Measurements from ENCODE around the gene SNX4.

GRCh38 chr3:124876357-124876934 is 10.7 kb downstream of the ITGB5 start:
- PRO-cap = no peak

DNA sequence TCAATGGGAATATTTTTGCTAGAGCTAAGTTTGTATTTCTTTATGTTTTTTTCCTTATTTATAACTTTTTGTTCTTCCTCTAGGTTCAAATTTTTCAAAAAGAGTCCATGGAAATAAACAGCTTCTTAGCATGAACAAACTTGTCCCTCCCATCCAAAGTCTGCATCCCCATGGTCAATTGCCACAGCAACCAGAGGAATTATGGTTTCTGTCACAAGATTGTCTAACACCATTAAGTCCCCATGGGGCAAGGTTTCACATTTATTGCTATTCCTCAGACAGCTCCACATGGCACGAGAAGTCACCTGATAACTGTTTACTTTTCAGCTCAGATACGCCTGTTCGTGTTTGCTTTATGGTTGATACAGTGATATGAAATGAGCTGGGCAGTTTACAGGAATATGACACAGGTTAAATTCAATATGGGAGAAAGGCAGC is 37.9 kb upstream of the MUC13 start:
- PRO-cap = bidirectional peak, plus-strand start at position 362 of the sequence, minus-strand start at position 162 of the sequence

GRCh38 chr3:125012832-125014085 is 42.5 kb downstream of the HEG1 start:
- PRO-cap = no peak

- PRO-cap = unidirectional peak, plus-strand start at chr3:125054733; unidirectional peak, plus-strand start at chr3:125054774; unidirectional peak, plus-strand start at chr3:125054977
These were observed 1.2 kb downstream of the HEG1 start for GRCh38 chr3:125054455-125055215.

- PRO-cap = no peak
These were observed 39.6 kb upstream of the HEG1 start for GRCh38 chr3:125095123-125096087.

DNA sequence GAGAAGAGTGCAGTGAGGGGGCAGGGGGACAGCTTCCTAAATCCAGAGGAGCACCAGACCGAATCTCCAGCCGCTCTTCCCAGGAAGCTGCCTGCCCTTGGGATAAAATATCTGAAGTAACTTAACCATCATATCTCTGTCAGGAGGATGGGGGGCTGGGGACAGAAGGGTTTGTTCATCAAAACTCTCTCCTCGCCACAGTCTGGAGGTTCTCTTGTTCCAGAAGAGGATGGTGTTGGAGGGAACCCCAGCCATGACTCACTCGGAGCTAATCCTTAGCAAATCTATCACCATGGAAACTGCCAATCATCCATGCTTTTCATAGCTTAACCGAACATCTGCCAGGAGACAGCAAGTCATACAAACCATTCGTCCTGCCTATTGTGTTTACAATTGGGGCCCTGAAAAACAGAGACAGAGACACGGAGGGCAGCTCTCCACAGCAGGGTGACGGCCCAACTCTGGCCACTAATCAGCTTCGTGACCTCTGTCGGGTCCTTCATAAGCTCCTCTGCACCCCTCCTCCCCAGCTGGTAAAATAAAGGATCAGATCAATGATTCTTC is 73.7 kb upstream of the HEG1 start:
- PRO-cap = no peak

GRCh38 chr3:125141413-125142186 is 70.9 kb downstream of the SLC12A8 start:
- PRO-cap = bidirectional peak, plus-strand start at chr3:125142119, minus-strand start at chr3:125141980

GRCh38 chr3:125212893-125213387 is 392 bp upstream of the SLC12A8 start:
- PRO-cap = no peak

DNA sequence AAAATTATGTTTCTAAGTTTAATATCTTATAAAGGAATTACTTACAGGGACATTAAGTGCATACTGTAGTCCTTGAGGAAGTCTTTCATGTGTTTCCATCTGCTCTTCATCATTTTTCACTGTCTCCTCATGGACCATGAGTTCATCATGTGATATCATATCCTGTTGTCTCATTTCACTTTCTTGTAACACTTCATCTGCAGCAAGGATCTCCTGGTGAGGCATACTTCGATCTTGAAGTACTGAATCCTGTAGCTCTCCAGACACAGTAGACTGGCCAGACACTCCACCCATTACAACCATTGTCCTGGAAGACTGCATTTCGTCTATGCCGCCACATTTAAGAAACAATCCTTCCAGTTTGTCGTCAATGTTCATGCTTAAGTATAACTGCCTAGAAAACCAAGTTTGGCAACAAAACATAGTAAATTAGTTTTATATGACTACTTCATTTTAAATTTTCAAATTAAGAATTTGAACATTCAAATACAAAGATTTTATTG is 61.8 kb downstream of the ZNF148 start:
- PRO-cap = no peak

- PRO-cap = no peak
These were observed 7.7 kb downstream of the ZNF148 start for GRCh38 chr3:125367265-125368033.

GRCh38 chr3:125370189-125370682 is 4.9 kb downstream of the ZNF148 start:
- PRO-cap = no peak

DNA sequence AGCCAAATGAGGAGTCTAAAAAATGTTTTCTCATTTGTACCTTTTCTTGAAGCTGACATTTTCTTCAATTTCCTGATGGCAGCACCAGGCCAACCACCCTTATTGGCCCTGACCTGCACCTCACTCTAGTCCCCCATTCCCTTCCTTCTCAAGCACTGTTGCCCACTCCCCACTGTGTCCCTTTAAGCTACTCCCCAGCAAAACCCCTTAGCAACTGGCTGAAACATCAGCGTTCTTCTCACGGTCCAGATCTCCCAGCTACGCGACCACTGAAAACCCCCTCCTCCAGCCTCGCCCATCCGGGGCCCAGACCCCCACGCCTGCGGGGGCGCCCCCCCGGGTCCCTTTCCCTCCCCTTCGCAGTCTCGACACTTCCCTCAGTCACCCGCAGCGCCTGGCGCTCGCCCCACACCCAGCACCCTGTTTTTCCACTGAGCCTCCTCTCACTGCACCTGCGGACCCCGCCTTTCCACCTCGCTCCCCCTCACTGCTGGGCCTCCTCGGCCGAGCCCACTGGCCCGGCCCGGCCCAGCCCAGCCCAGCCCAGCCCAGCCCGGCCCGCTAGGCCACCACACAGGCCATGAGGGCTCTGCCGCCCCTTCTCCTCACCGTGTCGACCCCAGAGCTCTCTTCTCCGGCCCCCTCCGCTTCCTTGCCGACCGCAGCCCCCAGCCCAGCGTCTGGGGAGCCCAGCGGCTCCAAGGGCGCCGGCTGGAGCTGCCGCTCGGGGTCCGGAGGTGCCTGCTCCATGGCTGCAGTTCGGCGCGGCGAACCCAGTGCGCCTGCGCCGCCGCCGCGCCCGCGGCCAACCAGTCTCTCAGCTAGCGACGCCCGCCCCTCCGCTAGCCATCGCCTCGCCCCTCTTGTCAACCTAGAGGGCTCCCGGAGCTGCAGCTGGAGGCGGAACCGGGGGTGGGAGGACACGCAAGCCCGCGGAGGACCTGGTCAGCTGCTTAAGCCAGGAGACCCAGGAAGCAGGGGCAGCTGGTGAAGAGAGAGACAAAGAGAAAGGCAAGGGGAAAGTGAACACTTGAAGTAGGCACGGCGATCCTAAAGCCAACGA is at the start of gene SNX4:
Gene SNX4, minus strand, starts transcription at position 780 of the 1,063 bp plus-strand sequence.
- PRO-cap = bidirectional peak, plus-strand start at position 903 of the sequence, minus-strand start at position 780 of the sequence

- PRO-cap = no peak
These were observed 18.4 kb upstream of the SNX4 start for GRCh38 chr3:125538347-125538845.

GRCh38 chr3:125602714-125602999 is 7.4 kb upstream of the OSBPL11 start:
- PRO-cap = no peak

GRCh38 chr3:125774538-125774952 is 179.2 kb upstream of the OSBPL11 start:
- PRO-cap = unidirectional peak, plus-strand start at chr3:125774697

DNA sequence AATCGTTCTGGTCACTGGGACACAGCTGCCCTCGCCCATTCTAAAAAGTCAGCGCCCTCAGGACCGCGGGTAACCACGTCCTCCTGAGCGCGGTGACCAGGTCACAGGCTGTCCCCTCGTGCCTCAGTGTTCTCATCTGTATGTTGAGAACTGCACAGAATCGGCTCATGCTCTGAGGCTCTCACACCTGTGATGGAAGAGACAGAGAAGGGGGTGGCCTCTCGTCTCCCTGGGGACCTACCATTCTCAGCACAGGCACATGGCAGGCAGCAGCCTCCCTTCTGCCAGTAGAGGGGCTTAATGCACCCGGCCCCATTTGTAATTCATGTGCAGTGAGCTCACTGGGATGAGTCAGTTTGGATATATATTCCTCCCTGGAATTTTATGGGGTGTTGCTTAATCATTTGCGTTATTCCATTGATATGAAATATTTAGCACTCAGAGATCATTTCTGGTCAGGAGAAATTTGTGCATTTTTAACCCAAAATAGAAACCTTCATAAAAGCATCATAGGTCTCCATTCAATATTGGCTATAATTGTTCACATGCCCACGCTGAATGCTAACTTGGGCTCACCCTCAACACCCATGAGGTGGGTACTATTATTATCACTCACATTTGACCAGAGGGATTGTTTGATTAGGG is 51.8 kb upstream of the ROPN1B start:
- PRO-cap = no peak

DNA sequence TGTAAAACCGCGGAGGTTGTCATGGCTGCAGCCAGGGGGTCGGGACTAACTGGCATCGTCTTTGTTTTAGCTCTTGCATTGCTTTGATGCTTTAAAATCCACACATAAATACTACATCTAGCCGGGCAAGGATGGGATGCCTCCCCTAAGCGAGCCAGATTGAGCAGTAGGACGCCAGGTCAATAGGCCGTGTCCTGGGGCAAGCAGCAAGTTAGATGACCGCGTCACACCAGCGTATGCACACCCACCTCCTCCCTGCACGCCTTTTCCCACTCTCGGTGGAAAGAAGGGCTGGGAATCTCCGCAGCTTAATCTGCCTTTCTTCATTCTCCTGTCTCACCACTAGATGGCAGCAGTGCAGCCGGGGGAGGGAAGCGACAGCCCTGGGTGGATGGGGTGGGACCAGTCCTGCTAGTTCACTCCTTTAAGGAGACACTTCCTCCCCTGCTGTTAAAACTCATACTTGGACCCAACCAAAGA is 3.3 kb downstream of the ROPN1B start:
- PRO-cap = no peak

- PRO-cap = no peak
These were observed 18.7 kb upstream of the SLC41A3 start for GRCh38 chr3:126102657-126102974.

GRCh38 chr3:126186059-126186482 is 5.7 kb upstream of the ALDH1L1 start:
- PRO-cap = no peak

GRCh38 chr3:126267203-126267875 is 87.0 kb upstream of the ALDH1L1 start:
- PRO-cap = no peak